ENCODE data around the gene BVES.

DNA sequence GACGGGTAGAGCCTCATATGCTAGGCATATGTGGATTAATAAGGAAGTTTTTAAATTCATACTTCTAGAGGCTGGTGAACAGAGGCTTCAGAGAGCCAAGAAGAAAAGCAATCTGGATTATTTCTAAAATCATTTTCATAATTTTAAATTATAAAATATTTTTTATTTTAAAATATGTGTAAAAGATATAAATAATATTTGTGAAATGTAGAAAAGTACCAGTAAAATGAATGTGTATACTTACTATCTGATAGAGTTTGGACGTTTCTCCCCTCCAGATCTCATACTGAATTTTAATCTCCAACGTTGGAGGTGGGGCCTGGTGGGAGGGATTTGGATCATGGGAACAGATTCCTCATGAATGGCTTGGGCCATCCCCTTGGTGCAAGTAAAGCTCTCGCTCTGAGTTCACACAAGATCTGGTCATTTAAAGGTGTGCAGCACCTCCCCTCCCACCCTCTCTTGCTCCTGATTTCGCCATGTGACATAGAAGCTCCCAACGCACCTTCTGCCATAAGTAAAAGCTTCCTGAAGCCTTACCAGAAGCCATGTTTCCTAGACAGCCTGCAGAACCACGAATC is 219.1 kb downstream of the HACE1 start:
- RRBS: no CpG with 5 or more reads among the region's 7 CpGs

DNA sequence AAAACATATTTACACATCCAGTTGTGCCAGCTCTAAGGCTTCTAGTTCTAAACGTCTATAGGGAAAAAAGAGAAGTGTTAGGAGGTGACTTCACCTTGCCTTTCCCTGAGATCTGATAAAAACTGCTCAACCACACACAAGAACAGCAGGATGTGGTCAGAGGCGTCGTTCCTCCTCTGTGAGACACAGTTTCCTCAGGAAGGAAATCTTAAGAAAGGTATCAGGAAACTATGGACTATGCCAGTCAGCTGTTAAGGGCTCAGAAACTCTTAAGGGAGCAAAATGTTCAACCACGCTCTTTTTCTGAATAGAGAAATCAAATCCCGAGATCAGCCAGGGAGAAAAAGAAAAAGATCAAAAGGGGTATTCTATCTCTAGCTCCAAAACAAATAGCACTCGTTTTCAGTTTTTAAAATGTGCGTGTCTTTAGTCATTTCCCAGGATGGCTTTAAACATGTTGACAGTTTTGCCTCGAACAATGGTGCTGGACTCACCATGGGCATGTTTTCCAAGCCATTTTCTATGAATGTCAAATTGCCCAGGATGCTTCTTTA is 154.5 kb downstream of the HACE1 start:
- RRBS: no CpG with 5 or more reads among the region's 8 CpGs

DNA sequence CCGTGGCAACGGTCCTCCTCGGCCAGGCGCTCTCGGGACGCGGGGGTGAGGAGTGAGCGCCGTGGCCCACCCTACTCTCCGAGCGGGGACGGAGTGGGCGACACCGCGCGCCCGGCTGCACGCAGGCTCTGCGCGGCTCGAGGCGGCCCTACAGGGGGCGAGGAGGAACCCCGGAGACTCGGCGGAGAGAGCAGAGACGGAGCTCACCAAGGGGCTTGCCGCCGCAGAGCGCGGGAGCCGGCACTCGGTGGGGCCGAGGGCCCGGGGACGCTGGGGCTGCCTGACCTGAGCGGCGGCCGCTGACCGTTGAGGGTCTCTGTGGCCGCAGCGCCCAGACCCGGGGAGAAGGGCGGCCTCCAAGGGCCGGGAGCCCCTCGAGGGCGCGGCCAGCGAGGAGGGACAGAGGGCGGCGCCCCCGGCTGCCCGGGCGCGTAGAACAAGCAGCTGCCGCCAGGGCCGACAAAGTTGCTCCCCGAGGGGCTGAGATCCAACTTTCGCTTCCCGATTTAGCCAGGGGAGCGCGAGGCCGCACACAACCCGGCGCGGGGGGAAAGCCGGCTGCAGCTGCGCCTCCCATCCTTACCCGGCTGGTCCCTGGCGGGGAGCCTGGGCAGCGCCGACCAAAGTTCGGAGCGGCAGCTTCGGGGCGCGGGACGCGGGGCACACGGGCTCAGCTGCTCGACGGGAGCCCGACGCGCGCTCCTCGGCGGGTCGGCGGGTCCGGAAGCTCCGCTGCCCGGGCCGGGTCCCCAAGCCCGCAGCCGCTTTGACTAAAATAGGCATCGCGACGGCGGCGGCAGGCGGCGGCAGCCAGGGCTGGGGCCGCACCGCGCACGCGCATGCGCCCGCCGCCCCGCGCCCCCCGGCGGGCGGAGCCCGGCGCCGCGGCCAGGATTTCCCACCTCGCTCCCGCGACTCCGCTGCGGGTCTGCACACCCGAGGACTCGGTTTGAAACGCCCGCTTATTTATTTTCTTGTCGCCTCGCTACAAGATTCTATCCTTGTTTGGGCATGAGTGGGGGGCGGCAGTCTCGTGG is at the start of gene BVES:
TSS of gene BVES (minus strand) at position 772 of the 1,037 bp plus-strand sequence.
- RRBS: 2% methylated on average over 66 of the region's 133 CpGs

DNA sequence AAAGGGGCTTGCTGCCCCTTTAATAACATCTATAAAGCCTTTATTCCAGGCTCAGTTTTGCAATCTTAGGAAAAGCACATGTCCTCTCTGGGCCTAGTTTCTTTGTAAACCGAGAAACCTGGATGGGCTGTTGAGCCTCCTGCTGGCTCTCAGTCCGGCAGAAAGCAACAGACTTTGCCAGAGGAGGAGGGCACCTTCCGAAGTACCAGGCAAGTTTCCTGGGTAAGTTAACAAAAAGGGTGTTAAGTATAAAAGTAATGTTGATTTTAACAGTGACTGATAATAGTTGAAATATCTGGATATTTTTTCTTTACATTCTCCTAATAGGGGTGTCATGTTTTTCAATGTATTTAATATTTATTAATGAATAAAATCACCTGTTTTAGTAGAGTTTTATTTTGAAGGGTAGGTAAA is 99.0 kb upstream of the POPDC3 start:
- RRBS: no CpG with 5 or more reads among the region's 3 CpGs

DNA sequence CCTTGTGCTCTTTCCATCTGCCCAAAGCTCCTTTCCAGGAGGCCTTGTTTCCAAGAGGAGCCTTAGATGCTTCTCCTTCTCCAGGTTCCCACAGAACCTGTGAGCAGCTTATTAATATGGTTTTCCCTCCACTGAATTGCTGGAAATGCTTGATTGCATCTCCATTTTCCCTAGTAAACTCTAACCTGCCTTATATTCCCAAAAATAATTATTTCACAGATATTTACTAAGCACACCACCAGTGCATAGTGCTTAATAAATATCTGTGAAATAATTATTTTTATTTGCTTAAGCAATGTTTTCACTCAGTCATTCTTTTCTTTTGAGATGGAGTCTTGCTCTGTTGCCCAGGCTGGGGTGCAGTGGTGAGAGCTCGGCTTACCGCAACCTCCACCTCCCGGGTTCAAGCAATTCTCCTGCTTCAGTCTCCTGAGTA is 95.6 kb downstream of the PREP start:
- RRBS: no CpG with 5 or more reads among the region's 3 CpGs

GRCh38 chr6:105609682-105610012 is 206.8 kb upstream of the PREP start:
- RRBS: 100% methylated on average over 2 of the region's 9 CpGs

- RRBS: no CpG with 5 or more reads among the region's 11 CpGs
Observed at GRCh38 chr6:105796096-105796771, 289.9 kb upstream of the PRDM1 start.

DNA sequence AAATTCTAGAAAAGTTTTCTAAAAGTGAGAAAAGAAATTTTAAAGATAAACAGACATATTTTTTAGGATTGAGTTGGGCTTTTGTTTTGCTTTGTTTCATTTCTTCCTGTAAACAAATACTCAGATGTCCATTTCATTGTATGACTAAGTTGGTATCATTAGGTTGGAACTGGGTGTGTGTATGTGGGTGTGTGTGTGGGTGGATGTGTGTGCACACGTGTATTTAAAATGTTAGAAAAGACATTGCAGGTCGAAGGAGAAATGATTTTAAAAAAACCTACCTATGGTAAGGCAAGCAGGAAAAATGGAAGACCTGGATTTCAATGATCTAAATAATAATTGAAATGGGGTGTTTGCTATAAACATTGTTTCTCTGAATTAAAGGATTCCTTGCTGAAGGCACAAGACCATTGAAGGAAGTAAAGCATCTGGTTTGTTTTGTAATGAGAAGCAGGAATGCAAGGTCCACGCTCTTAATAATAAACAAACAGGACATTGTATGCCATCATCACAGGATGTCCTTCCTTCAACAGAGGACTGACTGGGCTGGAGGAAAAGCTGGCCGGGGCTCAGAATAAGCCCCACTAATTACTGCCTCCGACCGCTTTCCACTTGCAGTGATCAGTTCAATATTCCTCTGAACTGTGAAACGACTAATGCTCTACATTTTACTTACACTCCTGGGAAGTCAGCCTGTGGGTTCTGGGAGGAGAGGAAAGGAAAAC is 965 bp upstream of the PRDM1 start:
- RRBS: no CpG with 5 or more reads among the region's 7 CpGs

GRCh38 chr6:106092217-106092529 is 6.0 kb downstream of the PRDM1 start:
- RRBS: 100% methylated on average over 3 of the region's 6 CpGs

- RRBS: no CpG with 5 or more reads among the region's 6 CpGs
Observed at GRCh38 chr6:106094228-106094856, 8.2 kb downstream of the PRDM1 start.

GRCh38 chr6:106163455-106163777 is 77.3 kb downstream of the PRDM1 start:
- RRBS: no CpG with 5 or more reads among the region's 3 CpGs

DNA sequence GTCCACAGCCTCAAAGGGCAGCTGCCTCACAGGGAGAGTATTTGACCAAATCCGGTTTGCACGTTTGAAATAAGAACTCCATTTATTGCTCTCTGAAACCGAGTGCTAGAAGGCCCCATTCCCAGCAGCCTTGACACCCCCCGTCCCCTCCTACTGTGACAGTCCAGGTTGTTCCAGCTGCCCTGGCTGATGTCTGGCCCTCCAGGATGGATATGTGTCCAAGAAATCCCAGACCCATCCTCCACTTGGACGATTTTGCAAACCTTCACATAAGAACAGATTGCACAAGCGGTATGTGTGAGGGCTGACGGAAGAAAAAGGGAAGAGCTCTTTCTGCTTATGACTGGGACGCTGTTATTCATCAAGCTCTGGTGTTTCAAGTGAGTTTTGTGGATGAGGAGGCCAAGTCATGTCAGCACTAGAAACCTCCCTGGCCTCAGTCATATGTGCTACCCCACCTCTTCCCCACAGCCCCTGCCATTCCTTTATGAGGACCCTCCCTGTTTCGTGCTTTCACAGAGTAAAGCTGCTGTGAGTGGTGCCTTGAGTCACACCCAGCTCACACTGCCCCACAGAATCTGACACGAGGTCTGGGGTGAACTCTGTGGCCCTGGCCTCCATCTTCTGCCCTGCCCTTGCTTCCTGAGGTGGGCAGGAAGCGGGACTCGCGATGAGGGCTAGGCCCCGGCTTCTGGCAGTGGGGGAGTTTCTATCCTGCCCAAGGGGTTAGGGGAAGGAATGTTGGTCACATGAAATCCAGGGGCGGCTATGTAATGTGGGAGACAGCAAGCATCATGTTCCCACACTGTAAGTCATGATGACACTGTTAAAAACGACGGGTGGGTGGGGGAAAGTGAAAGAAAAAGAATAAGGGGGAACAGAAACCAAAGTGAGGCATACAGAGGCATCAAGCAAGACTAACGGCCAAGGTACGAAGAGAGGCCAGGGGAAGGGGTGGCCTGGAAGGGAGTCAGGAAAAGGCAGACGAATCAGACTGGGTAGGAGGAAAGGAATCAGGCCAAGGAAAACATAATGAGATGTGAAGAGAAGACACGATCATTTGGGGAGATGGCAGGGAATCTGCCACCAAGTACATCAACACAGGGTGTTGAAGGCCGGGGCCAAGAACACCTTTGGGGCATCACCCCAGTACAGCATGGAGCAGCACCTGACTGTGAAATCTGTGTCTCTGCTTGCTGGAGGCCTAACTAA is 78.0 kb downstream of the PRDM1 start:
- RRBS: no CpG with 5 or more reads among the region's 22 CpGs

DNA sequence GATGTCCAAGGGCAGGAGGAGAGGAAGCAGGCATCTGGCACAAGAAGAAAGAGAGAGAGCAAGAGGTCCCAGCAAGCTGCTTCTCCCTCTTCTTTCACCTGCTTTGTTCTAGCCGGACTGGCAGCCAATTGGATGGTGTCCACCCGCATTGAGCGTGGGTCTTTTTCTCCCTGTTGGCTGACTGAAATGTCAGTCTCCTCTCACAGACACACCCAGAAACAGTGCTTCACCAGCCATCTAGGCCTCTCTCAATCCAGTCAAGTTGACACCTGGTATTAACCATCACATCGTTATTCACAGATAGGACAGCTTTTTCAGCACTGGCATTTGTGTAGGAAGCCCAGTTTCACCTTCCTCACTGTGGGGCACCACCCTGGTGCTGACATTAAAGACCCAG is 51.3 kb downstream of the CRYBG1 start:
- RRBS: no CpG with 5 or more reads among the region's 4 CpGs

- RRBS: 96% methylated on average over 5 of the region's 27 CpGs
Observed at GRCh38 chr6:106512040-106512383, 117.3 kb downstream of the RTN4IP1 start.

DNA sequence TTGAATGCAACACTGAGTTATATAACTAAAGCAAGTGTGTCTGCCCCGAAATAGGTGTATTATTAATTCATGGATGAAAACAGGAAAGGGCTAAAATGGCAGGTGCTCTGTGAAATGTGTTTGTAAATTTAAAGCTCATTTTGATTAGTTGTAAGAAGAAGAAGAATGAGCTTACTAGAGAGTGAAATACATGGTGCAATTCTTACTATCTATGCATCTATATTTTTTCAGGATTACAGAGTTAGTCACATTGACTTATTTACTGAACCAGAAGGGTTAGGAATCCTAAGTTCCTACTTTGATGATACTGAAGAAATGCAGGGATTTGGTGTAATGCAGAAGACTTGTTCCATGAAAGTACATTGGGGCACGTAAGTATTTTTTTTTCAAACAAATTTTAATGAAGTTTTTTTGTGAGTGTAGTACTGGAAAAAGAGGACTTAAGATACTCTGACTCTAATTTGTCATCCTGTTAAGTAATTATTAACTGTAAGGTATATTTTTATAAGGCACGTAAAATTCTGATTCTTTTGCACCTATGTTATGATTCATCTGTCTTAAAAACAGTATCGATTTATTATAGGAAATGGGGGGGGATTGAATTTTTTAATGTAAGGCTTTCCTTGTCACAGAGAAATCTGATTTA is 99.2 kb downstream of the RTN4IP1 start:
- RRBS: no CpG with 5 or more reads among the region's 4 CpGs

- RRBS: no CpG with 5 or more reads among the region's 7 CpGs
Observed at GRCh38 chr6:106575177-106575376, 54.2 kb downstream of the RTN4IP1 start.

DNA sequence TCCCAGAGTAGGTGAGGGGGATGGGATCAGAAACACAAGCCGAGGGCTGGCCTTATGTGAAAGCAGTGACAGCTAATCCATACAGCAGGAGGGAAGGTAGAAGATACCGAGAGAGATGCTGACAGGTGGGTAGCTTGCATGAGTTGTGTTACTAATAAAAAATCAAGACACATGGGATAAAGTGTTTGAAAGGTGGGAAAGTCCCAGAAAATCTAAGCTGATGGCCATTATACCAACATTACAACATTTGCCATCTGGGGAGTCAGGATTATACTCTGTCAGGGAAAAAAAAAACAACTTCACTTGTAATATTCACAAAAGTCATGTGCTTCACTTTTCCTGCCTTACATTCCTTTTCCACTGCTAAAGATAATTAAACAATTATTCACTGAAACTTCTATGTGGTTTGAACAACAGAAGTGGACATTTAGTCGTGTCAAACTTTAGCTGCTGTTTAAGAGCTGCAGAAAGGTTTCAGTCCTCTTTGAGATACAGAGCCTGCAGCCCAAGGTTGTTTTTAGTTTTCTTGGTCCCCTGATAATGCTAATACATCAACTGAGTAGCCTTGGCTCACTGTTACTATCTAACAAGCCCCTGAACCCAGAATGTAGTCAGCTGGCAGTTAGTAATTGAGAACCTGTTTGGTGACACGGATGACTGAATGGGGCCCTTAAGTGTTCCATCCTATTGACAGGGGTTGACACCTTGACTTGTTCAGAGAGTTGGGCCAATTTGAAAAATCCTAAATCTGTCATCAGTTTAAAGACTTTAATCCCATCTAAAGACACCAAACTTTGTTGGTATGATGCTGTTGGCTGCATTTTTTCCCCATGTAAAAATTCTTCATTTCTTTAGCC is 3.0 kb downstream of the RTN4IP1 start:
- RRBS: no CpG with 5 or more reads among the region's 4 CpGs

- RRBS: no CpG with 5 or more reads among the region's 2 CpGs
Observed at GRCh38 chr6:106735149-106735578, 105.8 kb downstream of the QRSL1 start.

- RRBS: no CpG with 5 or more reads among the region's 2 CpGs
Observed at GRCh38 chr6:106764394-106765122, 135.2 kb downstream of the QRSL1 start.

DNA sequence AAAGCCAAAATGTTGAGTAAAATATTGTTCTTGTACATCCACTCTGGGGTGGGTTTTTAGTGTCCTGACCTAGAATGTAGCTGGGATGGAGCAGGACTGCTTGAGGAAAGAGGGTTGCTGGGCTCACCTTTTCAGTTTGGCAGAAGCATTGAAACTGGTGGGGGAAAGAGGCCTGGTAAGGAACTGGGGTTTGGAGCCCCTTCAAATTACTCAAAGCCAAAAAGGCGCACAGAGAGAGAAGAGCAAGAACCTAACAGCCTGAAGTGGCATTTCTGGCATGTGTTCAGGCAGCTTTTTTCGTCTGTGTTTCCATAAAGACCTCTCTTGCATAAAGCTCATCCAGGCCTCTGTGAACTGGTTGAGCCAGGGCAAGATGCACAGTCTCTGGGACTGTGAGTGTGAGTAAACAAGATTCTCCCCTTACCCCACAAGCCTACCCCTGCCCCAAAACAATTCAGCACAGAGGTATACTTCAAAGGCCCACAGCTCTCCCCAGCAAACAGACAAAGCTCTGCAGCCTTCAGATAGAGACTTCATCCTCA is 167.8 kb downstream of the QRSL1 start:
- RRBS: no CpG with 5 or more reads among the region's 2 CpGs

Measured in Ishikawa (cell line).